Spleen (tissue), 7 donors: ENCODE results near the gene ELF1.

DNA sequence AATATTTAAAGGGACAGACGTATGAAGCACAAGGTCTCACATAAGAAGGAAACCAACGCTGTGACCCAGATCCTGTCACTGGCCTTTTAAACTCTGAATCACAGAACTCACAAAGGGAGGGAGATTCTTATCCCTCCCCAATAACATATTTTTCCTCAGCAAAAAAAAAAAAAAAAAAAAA, 352.8 kb downstream of the FOXO1 start:
- PRO-cap, 4 experiments, result no peak in any of the 4 experiments
- RAMPAGE, long total RNA, 4 experiments, result no peak in any of the 4 experiments

- PRO-cap, 4 experiments, result no peak in any of the 4 experiments
- RAMPAGE, long total RNA, 4 experiments, result no peak in any of the 4 experiments
These were observed 309.8 kb downstream of the FOXO1 start for GRCh38 chr13:40356524-40357148.

GRCh38 chr13:40389103-40390020, 277.1 kb downstream of the FOXO1 start:
- PRO-cap, 4 experiments, result peak in 1 of 4 experiments; most common plus-strand start chr13:40389350 (in 1); most common minus-strand start chr13:40389315 (in 1)
- RAMPAGE, long total RNA, 4 experiments, result no peak in any of the 4 experiments

GRCh38 chr13:40438634-40439917, 227.4 kb downstream of the FOXO1 start:
- PRO-cap, 4 experiments, result peak in 1 of 4 experiments; most common minus-strand start chr13:40439131 (in 1)
- RAMPAGE, long total RNA, 4 experiments, result no peak in any of the 4 experiments

GRCh38 chr13:40606984-40607575, 59.4 kb downstream of the FOXO1 start:
- PRO-cap, 4 experiments, result no peak in any of the 4 experiments
- RAMPAGE, long total RNA, 4 experiments, result no peak in any of the 4 experiments

DNA sequence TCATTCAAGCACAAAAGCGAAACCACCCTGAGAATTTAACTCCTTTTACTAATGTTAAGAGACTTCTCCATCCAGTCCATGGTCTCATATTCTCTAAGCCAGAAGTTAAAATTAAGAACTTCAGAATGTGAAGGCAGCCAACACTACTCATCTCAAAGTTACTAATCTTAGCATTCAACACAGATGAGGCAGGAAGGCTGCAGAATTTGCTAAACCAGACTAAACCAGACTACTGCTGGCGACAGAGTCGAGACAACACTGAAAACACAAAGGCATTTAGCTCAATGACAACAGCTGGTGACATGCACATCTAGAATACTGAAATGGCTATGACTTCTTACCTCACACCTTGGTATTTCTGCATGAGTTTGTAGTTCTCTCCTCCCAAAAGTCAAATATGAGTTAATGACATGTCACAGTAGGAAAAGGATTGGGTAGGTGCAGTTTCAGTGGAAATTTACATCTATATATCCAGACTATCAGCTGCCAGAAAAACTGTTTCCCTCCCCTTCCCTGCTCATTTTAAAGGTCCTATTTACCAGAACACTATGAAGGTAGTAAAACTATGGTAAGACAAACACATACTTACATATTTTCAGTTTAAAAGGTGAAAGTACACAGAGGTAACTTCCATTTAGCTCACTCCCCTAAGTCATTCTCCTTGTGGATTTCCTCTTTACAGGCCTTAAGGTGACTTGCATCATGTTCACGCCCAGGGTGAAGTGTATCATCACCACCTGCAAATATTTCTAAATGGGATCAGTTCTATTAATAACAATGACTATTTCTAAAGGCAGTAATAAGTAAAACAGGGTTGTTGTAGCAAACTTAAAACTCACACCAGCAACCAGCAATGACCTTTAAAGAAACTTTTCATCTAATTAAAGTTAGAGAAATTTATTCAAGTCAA, 21.4 kb downstream of the FOXO1 start:
- PRO-cap, 4 experiments, result no peak in any of the 4 experiments
- RAMPAGE, long total RNA, 4 experiments, result no peak in any of the 4 experiments

GRCh38 chr13:40647150-40647772, 19.2 kb downstream of the FOXO1 start:
- PRO-cap, 4 experiments, result no peak in any of the 4 experiments
- RAMPAGE, long total RNA, 4 experiments, result no peak in any of the 4 experiments

DNA sequence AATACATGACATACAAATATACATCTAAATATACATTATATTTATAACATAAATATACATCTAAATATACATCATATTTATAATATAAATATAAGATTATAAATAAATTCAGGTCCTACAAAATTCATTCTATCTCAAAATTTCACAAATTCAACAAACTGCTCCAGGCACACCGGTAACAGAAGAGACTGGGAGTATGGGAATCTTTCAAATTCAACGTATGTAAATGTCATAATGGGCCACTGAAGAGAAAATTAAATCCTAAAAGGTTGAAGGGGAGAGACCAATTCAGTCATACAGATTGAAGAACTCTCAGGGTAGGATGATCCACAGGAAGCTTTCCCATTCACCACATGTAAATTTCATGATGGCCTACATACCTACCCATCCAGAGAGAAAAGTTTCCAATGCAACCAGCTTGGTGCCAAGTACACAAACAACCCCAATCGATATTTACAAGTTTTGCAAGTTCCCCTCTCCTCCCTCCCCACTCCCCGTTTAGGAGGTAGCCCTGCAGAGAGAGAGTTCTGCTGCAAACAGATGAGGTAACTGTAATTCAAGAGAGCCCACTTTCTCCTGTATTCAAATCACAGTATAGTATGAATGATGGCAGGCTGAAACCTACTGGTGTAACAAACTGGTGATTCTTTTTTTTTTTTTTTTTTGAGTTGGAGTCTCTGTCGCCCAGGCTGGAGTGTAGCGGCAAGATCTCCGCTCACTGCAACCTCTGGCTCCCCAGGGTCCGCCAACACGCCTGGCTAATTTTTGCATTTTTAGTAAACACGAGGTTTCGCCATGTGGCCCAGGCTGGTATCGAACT, 14.6 kb downstream of the FOXO1 start:
- PRO-cap, 4 experiments, result no peak in any of the 4 experiments
- RAMPAGE, long total RNA, 4 experiments, result no peak in any of the 4 experiments

DNA sequence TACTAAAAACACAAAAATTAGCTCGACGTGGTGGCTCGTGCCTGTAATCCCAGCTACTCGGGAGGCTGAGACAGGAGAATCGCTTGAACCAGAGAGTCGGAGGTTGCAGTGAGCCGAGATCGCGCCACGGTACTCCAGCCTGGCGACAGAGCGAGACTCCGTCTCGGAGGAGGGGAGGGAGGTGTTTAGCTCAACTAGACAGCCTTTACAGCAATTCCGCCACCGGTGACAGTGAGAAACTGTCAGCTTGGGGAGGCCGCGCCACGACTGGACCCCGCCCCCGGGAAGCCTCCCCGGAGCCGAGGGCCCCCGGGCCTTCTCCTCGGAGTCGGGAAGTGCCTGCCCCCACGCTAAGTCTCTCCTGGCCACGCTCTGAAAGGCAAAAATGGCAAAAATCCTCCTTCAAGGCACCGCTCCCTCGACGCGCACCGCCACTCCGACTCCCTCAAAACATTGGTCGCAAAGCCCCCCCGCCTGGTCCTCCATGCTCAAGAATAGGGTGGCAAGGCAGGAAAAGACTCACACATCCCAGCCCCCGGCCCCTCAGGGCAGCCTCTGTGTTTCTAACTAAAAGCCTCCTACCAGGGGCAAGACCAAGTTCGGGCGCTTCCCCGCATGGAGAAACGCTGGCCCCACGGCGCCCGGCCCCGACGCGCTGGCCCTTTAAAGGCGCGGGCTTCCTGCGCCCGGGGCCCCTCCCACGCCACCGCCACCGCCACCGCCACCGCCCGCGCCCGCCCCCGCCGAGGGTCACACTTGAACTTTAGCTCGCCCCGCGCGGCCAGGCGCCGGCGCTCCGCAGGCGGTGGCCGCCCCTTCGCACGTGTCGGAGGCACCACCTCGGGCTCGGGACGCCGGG, 2.1 kb downstream of the FOXO1 start:
- PRO-cap, 4 experiments, result peak in 4 of 4 experiments; most common plus-strand start position 234 of the sequence (in 4); most common minus-strand start position 233 of the sequence (in 2)
- RAMPAGE, long total RNA, 4 experiments, result no peak in any of the 4 experiments

GRCh38 chr13:40999346-41000031, 19.6 kb downstream of the ELF1 start:
- PRO-cap, 4 experiments, result no peak in any of the 4 experiments
- RAMPAGE, long total RNA, 4 experiments, result no peak in any of the 4 experiments

- PRO-cap, 4 experiments, result no peak in any of the 4 experiments
- RAMPAGE, long total RNA, 4 experiments, result no peak in any of the 4 experiments
These were observed 12.8 kb downstream of the ELF1 start for GRCh38 chr13:41006301-41006713.

DNA sequence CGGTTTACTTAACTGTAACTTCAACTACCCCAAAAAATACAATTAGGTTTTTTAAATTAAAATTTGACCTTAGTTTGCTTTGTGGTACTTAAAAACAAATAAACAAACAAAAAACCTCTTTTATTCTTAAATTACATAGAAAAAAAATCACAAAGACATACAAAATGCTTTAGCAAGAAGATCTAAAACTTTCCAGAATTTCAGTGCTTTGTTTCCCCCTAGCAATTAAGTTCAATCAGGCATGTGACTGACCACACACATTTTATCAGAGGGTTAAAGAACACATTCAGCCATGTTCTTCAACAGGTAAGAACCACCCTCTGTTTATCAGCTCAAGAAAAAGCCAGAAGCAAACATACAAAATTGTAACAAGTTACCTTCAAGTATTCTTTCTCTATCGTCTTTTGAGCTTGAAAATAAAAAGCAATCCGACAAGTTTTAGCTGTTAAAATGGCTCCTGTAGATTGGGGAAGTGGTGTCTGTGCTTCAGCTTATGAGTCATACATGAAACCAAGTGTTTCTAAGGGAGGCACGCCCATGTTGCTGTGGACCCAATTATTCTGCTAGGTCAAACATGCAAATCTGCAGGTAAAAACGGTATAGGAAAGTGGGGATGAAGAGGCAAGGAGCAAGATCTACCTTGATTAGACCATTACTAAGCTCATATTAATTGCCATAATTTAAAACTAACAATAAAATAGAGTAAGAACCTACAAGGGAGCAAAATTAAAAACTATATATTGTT, at the start of gene ELF1:
ELF1 (minus strand) TSS at position 466 of the 745 bp plus-strand sequence.
- PRO-cap, 4 experiments, result peak in 4 of 4 experiments; most common plus-strand start position 600 of the sequence (in 1); most common minus-strand start position 466 of the sequence (in 4)
- RAMPAGE, long total RNA, 4 experiments, result start-site peak on the minus strand in 4 of 4 experiments, centred at positions 437 to 471 of the sequence, 282 to 1,126 reads per replicate

- PRO-cap, 4 experiments, result no peak in any of the 4 experiments
- RAMPAGE, long total RNA, 4 experiments, result no peak in any of the 4 experiments
These were observed 12.0 kb upstream of the WBP4 start for GRCh38 chr13:41048968-41050065.

GRCh38 chr13:41051293-41051757, 10.0 kb upstream of the WBP4 start:
- PRO-cap, 4 experiments, result no peak in any of the 4 experiments
- RAMPAGE, long total RNA, 4 experiments, result no peak in any of the 4 experiments

- PRO-cap, 4 experiments, result no peak in any of the 4 experiments
- RAMPAGE, long total RNA, 4 experiments, result no peak in any of the 4 experiments
These were observed 57.9 kb downstream of the NAA16 start for GRCh38 chr13:41368857-41369411.

- PRO-cap, 4 experiments, result no peak in any of the 4 experiments
- RAMPAGE, long total RNA, 4 experiments, result start-site peak on the plus strand in 1 of 4 experiments, at chr13:41465547-41466181 at its widest, 6 to 8 reads per replicate
These were observed 8.4 kb downstream of the RGCC start for GRCh38 chr13:41465528-41466427.

DNA sequence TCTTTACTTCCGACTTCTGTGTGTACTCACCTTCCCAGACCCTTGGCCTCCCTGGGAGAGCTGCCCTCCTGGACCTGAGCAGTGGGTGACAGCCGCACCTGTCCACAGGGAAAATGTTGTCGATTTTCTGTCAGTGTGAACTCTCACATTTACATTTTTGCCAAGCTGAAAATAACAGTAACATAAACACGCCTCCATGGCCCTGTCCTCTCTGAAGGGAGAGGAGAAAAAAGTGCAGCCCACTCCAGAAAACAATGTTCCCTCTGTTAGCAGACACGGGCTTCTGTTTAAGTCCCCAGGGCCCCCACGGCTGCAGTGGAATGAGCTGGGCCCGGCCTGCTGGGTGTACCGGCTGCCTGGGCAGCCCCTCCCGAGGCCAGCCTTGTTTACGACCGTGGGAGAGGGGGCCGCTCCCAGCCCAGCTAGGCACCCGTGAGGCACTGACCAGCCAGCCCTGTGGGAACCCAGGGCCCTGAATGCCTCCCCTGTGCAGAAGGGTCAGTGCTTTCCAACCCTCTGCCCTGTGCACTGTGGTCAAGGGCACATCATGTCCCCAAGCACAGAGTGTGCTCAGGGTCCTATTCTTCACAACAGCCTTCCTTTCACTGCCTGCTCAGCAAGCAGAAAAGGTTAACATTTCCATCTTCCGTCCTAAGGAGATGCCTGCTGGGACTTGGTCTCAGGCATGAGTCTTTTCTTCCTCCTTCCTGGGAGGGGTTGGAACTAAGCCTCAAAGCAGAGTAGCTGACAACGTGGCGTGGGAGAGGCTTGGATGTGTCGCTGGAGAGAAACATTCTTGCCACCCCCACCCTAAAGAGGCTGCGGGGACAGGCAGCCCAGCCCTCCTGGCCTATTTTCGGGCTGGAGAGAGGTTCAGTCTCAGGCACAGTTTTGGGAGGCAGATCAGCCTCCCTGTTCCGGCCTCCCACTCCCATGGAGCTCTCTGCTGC, 90.0 kb downstream of the RGCC start:
- PRO-cap, 4 experiments, result peak in 1 of 4 experiments; most common plus-strand start position 854 of the sequence (in 1); most common minus-strand start position 699 of the sequence (in 1)
- RAMPAGE, long total RNA, 4 experiments, result no peak in any of the 4 experiments

DNA sequence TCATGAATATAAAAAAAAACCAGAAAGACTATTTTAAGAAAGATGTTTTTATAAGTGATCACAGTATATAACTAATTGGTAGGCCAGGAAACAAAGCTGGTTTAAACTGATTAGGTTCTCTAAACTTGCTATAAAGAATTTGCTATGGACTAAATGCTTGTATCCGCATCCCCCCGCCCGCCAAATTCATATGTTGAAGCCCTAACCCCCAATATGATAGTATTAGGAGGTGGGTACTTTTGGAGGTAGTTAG, 214.0 kb downstream of the RGCC start:
- PRO-cap, 4 experiments, result no peak in any of the 4 experiments
- RAMPAGE, long total RNA, 4 experiments, result no peak in any of the 4 experiments

GRCh38 chr13:42011618-42011876, 36.9 kb upstream of the DGKH start:
- PRO-cap, 4 experiments, result no peak in any of the 4 experiments
- RAMPAGE, long total RNA, 4 experiments, result no peak in any of the 4 experiments

DNA sequence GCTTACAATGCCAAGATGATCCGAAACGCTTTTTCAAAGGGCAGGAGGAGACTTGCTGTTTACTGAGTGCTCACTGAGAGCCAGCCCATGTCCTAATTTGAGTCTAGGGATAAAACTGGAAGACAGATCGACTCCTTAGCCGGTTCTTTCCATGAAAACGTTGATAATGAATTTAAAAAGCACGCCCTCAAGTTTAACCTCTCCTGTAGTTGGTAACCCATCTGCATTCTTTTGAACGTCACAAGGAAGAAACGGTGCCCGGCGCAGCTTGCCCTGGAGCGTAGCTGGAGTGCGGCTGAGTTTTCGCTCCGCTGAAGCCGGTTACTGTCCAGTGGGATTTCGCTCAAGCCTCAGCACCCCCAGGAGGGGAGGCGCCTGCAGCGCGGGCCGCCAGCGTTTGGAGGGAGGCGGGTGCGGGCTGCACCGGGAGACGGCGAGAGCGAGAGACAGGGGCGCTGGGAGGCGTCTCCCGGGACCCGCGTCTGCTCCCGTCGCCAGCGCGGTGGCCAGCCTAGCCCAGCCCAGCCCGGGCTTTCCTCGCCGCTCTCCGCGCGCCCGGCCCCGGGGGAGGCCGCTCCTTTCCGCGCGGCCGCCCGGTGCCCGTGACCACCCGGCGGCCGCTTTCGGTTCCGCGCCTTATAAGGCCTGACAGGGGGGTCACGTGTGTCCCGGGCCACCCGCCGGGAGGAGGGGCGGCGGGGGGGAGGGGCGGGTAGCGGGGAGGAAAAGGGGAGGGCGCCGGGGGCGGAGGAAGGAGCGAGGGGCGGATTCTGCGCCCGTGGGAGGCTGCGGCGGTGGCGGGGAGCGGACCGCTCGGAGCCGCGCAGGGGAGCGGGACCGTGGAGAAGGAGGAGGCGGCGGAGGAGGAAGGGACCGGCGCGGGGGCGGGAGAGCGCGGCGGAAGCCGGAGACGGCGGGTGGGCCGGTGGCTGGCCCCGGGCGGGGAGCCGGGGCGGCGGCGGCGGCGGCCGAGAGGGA, 8.4 kb upstream of the DGKH start:
- PRO-cap, 4 experiments, result peak in 4 of 4 experiments; most common plus-strand start position 243 of the sequence (in 4); most common minus-strand start position 323 of the sequence (in 3)
- RAMPAGE, long total RNA, 4 experiments, result no peak in any of the 4 experiments